SK-N-SH (cell line): ENCODE data around the gene BMT2.

GRCh38 chr7:107946698-107947346 is 55.8 kb downstream of the DLD start:
- RRBS: no CpG with 5 or more reads among the region's 8 CpGs
CAGE:
- cytosol, long polyA plus RNA: no peak
- long polyA plus RNA: no peak
- nucleus, long polyA plus RNA: no peak

DNA sequence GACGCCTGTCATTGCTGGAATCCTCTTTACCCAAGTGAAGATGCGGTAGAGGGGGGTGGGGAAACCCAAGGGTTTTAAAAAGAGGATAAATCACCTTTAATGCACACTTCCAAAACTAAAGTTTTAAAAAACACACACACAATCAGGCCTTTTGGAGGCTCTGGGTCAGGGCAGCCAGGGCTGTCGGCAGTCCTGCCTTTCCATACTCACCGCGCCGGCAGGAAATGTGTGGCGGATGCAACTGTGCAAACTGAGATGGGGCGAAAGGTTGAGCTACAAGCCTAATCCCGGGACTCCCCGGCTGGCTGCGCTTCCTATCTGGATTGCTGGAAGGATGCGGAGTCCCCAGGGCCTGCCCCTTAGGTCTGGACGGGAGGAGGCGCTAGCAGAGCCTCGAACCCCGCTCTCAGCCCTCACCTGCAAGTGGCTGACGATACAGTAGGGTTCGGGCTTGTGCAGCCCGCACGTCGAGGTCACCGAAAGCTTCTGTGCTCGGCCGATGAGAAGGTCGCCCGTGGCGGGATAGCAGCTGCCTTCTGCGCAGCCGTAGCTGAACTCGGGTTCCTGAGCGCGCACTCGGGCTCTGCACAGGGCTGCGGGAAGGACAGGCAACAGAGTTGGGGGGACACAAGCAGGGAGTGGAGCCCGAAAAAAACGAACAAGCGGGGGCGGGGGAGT is 1.7 kb downstream of the LAMB1 start:
- RRBS: 39% methylated on average over 4 of the region's 38 CpGs
CAGE:
- cytosol, long polyA plus RNA: no peak
- long polyA plus RNA: no peak
- nucleus, long polyA plus RNA: no peak

GRCh38 chr7:110642791-110643153 is 448.2 kb upstream of the LRRN3 start:
- RRBS: no CpG with 5 or more reads among the region's 4 CpGs
CAGE:
- cytosol, long polyA plus RNA: no peak
- long polyA plus RNA: no peak
- nucleus, long polyA plus RNA: no peak

DNA sequence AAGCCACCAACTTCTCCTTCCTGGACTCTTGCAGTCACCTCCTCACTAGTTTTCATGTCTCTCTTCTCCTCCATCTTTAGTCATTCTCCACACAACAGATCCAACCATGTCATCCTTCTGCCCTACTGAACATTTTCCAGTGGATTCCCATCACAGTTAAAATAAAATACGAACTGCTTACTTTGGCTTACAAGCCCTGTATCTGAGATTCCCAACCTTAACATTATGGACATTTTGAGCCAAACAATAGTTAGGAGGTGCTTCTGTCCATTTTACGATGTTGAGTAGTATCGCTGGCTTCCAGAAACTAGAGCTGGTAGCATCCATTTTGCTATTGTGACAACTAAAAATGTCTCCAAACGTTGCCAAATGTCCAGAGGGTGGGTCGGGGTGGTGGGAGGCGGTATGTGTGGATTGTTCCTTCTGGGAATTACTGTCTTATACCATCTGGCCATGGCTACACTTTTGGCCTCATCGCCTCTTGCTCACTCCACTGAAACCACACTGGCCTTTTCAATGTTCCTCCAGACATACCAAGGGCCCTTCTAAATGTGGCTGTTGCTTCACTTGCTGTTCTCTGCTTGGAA is 190.4 kb upstream of the LRRN3 start:
- RRBS: no CpG with 5 or more reads among the region's 7 CpGs
CAGE:
- cytosol, long polyA plus RNA: no peak
- long polyA plus RNA: no peak
- nucleus, long polyA plus RNA: no peak

DNA sequence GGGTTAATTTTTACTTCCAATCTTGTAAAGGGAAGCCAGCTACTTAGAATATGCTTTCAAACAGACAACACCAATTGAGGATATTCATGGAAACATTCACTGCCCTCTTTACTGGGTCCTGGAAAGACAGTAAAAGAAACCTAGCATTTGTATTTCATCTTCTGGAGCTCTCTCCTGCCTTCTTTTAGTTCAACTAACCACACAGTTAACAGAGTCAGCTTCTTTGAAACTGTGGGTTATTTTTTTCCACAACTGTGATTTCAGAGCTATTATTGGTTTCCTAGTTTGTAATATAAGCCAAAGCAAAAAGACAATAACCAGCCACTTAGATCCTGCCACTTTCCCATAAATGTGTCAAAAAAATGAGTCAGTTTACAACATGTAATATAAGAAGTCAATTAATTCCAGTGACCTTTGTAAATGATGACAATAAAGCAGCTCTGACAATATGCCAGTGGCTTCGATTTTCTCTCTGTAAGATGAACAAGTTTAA is 1.8 kb downstream of the LRRN3 start:
- RRBS: no CpG with 5 or more reads among the region's 1 CpG
CAGE:
- cytosol, long polyA plus RNA: no peak
- long polyA plus RNA: no peak
- nucleus, long polyA plus RNA: no peak

DNA sequence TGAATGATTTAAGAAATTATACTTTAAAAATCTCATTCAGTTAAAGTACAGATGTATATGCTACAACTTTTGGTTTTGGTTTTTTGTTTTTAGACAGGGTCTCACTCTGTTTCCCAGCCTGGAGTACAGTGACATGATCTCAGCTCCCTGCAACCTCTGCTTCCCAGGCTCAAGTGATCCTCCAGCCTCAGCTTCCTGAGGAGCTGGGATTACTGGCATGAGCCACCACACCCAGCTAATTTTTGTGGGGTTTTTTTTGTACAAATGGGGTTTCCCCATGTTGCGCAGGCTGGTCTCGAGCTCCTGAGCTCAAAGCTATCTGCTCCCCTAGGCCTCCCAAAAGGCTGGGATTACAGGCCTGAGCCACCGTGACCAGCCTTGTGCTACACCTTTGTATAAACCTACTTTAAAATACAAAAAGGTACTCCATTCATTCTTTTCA is 46.8 kb downstream of the LRRN3 start:
- RRBS: no CpG with 5 or more reads among the region's 3 CpGs
CAGE:
- cytosol, long polyA plus RNA: no peak
- long polyA plus RNA: no peak
- nucleus, long polyA plus RNA: no peak

DNA sequence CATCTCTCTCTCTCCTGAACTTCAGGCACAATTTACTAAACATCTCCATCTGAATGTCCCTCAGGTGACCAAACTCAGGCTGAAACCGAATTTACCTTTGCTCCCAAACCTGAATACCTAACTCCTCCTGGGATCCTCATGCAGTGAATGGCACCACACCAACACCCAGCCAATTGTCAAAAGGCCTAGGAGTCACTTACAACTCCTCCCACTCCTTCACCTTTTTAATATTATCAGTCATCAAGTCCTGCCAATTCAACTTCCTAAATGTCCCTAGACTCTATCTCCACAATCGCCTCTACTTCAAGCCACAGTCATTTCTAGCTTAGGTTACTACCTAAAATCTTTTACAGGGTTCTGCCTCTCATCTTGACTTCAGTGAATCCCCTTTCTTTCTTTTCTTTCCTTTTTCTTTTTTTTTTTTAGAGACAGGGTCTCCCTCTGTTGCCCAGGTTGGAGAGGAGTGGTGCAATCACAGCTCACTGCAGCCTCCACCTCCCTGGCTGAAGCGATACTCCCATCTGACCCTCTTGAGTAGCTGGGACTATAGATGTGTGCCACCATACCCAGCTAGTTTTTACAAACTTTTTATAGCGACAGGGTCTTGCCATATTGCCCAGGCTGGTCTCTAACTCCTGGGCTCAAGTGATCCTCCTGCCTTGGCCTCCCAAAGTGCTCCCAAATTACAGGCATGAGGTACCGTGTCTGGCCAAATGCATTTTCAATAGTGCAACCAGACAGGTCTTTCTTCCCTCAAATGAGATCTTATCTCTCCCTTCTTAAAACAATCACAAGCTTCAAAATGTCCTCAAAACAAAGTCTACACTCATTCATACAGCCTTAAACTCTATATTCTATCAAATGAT is 269.0 kb upstream of the IMMP2L start:
- RRBS: no CpG with 5 or more reads among the region's 5 CpGs
CAGE:
- cytosol, long polyA plus RNA: no peak
- long polyA plus RNA: no peak
- nucleus, long polyA plus RNA: no peak

DNA sequence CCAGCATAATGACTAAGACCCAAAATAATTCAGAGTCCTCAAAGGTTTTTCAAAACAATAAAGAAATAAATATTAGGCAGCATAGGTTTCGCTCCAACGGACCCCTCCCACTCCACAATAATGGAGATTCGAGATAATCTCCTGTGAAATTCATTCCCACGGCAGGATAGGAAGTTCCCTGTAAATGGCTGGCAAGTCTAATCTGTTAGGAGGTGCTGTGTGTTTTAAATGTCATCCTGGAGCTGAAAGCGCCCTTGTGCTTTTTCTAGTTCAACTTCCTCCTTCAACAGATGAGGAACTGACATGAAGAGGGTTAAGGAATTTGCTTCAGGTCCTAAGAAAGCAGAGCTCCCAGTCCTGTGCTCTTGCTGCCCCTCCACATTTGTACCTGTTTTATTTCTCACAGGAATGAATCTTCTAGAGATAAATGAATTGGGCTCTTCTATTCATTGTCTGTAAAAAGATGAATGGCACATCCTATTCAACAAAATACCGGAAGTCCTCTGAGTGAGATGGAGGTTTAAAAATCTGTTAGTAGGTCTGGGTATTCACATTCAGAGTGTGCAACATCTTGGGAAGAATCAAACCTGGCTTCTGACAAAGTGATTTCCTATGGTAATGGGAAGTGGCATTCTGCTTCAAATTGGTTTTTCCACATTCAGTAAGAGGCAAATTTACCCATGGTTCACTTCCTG is 218.6 kb downstream of the DOCK4 start:
- RRBS: no CpG with 5 or more reads among the region's 6 CpGs
CAGE:
- cytosol, long polyA plus RNA: no peak
- long polyA plus RNA: no peak
- nucleus, long polyA plus RNA: no peak

- RRBS: no CpG with 5 or more reads among the region's 13 CpGs
CAGE:
- cytosol, long polyA plus RNA: no peak
- long polyA plus RNA: no peak
- nucleus, long polyA plus RNA: no peak
Observed at GRCh38 chr7:112159032-112160041, 46.9 kb downstream of the DOCK4 start.

GRCh38 chr7:112195854-112196584 is 10.2 kb downstream of the DOCK4 start:
- RRBS: no CpG with 5 or more reads among the region's 10 CpGs
CAGE:
- cytosol, long polyA plus RNA: no peak
- long polyA plus RNA: no peak
- nucleus, long polyA plus RNA: no peak

DNA sequence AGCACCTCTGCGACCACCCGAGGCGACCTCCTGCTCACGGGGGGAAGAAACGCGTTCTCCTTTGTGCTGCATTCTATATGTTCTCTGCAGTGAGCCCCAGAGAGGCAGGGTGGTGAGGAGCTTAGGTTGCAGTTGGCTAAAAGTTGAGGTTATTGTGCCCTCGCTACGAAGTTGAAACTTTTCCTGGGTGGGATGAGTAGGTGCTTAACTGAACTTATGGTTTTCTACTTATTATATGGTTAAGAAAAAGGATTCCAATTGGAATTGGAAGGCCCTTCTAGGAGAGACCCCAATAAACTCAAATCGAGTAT is 1.1 kb downstream of the IFRD1 start:
- RRBS: no CpG with 5 or more reads among the region's 9 CpGs
CAGE:
- cytosol, long polyA plus RNA: no peak
- long polyA plus RNA: no peak
- nucleus, long polyA plus RNA: no peak

DNA sequence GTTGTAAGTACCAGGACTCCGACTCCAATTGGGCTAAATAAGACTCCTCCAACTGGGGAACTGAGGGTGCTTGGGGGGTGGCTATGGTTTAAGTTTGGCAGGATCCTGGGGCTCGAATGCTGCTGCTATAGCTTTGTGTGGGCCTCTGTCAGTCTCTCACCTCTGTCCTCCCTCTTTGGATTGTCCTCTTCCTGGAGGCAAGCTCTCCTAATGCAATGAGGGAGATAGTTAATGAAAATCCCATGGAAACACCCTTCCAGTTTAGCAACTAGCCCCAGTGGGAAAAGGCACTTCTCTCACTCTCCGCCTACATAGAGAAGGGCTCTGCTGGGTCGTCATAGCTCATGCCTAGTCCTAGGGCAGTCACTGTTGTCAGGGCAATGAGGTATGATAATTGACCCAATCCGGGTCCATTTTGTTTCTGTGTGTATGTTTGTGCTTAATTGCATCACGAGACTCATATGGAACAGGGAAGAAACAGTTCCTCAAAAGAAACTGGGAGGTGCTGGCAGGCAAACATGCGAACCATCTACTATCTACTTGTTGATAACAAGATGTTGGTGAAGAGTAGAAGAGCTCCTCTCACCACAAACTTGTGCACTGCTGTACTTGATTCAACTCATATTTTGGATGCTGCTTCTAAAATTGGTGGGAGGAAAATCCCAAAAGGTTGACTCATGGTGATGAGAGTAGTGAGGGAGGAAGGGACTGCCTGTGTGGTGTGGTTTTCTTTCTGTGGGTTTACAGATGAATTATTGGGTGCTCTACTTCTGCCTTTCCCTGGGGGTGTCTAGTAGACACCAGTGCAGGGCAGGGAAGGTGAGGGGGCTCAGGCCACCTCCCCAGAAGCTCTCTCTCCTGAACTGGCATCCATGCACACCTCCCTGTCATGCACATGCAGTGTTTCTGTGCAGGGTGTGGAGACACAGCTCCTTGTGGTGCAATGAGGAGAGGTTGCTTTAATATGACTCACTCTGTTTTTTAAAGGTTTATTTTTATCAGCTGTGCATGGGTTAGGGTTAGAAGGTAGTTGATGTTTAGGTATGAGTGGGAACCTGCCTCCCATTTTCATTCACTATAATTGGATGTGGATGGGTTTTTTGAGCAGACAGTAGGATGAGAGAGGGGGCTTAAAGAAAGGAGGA is 29.3 kb downstream of the LSMEM1 start:
- RRBS: no CpG with 5 or more reads among the region's 7 CpGs
CAGE:
- cytosol, long polyA plus RNA: no peak
- long polyA plus RNA: no peak
- nucleus, long polyA plus RNA: no peak

DNA sequence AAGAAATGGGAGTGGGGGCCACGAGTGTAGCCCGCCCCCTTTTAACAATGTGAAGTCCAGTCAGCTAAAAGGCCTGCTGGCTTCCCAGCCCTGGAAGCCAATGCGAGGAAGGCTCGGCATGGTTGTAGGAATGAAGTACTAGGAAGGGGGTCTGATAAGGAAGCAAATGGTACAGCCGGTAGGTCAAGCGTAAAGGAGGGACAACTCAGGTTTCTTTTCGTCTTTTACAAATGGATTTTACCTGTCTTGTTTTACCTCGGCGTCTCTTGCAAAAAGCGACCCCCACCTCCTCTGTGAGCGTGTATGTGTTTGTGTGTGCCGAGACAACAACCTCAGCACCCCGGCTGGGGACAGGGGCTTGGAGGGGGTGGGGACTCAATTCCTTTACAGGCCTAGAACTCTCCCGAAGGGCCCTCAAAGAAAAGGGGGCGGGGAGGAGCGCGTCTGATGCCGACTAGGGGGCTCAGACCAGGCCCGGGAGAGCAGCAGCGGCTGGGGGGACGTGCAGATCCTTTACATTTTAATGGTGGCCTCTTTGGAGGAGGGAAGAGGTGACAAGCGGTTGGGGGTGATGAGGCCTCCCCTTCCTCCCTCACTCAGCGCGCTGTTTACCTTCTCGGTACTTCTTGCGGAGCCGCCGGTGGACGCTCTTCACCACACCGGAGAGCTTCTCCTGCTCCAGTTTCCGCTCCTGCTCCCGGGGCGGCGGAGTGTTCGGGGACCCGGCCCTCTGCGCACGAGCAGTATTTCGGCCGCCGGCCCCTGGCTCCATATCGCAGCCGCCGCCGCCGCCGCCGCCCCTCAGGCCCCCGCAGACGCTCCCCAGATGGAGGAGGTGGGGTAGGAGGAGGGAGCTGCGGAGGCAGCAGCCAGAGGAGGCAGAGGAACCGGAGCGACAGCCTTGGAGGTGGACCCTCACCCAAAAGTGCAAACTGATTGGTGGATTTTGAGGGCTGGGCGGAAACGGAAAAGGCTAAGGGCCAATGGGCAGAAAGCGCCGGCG is at the start of gene BMT2:
TSS of gene BMT2 (minus strand) at position 897 of the 1,003 bp plus-strand sequence.
- RRBS: under 1% methylated on average over 5 of the region's 58 CpGs
CAGE:
- cytosol, long polyA plus RNA: no peak
- long polyA plus RNA: no peak
- nucleus, long polyA plus RNA: no peak

DNA sequence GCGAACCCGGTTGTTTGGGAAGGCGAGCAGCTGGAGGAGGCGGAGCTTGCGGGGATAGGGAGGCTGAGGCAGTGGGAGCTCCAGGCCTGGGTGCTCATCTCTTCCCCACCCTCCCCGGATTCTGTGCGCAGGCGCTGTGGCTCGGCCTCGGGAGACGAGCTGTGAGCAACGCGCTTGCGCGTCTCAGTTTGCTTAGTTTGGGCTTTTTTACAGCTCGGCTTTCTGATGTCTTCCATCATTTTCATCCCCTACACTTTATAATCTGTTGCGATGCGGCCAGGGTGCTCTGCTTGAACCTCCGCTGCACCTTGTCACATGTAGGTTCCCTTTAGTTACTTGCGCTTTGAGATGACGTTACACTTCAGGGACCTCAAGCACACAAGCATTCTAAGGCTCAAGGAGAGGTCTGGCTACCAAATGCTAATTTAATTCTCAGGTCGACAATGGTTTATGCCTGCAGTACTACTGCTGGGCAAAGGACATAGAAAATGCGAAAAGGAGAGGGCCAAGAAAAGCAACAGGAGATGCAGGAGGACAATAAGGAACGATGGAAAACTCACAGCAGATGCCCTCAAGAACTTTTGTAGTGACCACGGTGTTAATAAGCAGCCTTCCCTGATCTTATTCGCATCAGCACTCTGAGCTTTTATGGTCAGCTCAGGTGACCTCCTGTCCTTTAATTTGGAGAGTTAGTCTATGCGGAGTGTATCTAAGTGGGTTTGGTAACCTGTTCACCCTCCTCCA is 479 bp upstream of the BMT2 start:
- RRBS: 1% methylated on average over 4 of the region's 27 CpGs
CAGE:
- cytosol, long polyA plus RNA: no peak
- long polyA plus RNA: no peak
- nucleus, long polyA plus RNA: no peak

DNA sequence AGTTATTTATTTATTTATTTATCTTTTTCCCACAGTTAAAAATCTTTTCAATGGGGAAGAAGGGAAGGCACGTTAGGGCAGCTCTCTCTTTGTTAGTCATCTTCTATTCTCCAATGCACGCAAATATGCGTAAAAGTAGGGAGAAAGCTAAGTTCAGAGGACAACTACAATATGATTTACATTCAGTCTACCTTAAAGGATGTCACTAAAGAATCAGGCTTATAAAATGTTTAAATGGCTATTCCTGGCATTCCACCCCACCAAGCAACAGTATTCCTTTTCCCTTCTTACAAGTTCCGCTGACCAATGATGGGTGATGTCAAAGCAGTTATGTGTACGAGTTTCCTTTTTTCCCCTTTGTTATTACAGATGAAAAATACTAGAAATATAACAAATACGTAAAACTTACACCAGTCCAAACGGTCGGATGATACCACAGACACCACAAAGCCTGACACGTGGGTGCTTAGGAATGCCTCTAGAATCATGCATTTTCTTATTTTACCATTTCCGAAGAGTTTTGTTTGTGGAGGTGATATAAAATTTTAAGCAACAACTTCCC is 485 bp upstream of the GPR85 start:
- RRBS: no CpG with 5 or more reads among the region's 10 CpGs
CAGE:
- cytosol, long polyA plus RNA: no peak
- long polyA plus RNA: no peak
- nucleus, long polyA plus RNA: no peak

DNA sequence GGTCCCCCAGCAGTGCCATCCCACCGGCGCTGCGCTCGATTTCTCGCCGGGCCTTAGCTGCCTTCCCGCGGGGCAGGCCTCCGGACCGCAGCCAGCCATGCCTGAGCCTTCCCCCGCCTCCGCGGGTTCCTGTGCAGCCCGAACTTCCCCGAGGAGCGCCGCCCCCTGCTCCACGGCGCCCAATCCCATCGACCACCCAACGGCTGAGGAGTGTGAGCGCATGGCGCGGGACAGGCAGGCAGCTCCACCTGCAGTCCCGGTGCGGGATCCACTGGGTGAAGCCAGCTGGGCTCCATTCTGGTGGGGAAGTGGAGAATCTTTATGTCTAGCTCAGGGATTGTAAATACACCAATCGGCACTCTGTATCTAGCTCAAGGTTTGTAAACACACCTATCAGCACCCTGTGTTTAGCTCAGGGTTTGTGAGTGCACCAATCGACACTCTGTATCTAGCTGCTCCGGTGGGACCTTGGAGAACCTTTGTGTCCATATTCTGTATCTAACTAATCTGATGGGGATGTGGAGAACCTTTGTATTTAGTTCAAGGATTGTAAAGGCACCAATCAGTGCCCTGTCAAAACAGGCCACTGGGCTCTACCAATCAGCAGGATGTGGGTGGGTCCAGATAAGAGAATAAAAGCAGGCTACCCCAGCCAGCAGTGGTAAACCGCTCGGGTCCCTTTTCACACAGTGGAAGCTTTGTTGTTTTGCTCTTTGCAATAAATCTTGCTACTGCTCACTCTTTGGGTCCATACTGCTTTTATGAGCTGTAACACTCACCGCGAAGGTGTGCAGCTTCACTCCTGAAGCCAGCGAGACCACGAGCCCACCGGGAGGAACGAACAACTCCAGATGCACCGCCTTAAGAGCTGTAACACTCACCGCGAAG is 325.1 kb downstream of the PPP1R3A start:
- RRBS: no CpG with 5 or more reads among the region's 40 CpGs
CAGE:
- cytosol, long polyA plus RNA: no peak
- long polyA plus RNA: no peak
- nucleus, long polyA plus RNA: no peak

DNA sequence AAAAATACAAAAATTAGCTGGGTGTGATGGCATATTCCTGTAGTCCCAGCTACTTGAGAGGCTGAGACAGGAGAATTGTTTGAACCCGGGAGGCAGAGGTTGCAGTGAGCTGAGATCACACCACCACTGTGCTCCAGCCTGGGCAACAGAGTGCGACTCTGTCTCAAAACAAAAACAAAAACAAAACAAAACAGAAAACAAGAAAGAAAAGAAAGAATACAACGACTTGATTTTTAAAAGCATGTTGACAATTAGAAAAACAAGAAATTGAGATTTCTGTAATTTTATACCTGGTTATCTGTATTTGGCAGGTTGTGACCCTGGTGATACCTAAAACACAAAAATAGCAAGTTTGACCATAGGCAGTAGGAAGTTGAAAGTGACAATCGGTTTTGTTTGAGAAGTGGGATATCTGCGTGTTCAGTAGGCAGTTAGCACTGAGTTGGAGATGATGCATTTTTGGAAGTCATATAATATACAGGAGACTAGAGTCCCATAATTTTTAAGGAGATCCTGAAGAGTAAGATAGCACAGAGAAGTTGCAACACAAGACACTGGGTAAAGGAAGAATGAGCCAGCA is 165.9 kb downstream of the FOXP2 start:
- RRBS: no CpG with 5 or more reads among the region's 5 CpGs
CAGE:
- cytosol, long polyA plus RNA: no peak
- long polyA plus RNA: no peak
- nucleus, long polyA plus RNA: no peak

GRCh38 chr7:114931832-114932092 is 9.9 kb downstream of the MDFIC start:
- RRBS: no CpG with 5 or more reads among the region's 6 CpGs
CAGE:
- cytosol, long polyA plus RNA: no peak
- long polyA plus RNA: no peak
- nucleus, long polyA plus RNA: no peak

DNA sequence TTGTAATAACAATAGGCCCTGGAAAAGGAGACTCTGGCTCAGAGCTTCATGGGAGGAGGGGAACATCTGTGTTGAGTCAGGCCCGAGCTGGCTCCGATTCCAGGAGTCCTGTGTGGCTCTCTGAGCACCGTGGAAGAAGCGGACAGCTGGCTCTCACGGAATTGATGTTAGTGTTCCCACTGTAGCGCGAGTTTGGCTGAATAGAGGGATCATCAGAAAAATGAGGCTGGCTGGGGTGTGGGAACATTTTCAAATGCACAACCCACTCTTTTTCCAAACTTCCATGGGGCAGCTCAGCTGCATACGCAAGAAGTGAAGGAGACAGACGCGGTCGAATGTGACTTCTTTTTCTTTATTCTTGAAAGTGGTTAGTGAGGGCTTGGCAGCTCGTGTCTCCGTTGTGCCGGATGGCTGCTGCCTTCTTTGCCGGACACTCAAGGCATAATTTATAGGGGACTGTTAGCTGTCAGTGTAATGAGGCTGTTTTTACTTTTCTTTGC is 22.9 kb downstream of the MDFIC start:
- RRBS: no CpG with 5 or more reads among the region's 15 CpGs
CAGE:
- cytosol, long polyA plus RNA: no peak
- long polyA plus RNA: no peak
- nucleus, long polyA plus RNA: no peak

GRCh38 chr7:114964881-114965546 is 43.1 kb downstream of the MDFIC start:
- RRBS: no CpG with 5 or more reads among the region's 4 CpGs
CAGE:
- cytosol, long polyA plus RNA: no peak
- long polyA plus RNA: no peak
- nucleus, long polyA plus RNA: no peak